Paraaortic lymph node (tissue), 1 donor: ENCODE results near the genes MPP4, ICA1L, ABI2 and CD28.

DNA sequence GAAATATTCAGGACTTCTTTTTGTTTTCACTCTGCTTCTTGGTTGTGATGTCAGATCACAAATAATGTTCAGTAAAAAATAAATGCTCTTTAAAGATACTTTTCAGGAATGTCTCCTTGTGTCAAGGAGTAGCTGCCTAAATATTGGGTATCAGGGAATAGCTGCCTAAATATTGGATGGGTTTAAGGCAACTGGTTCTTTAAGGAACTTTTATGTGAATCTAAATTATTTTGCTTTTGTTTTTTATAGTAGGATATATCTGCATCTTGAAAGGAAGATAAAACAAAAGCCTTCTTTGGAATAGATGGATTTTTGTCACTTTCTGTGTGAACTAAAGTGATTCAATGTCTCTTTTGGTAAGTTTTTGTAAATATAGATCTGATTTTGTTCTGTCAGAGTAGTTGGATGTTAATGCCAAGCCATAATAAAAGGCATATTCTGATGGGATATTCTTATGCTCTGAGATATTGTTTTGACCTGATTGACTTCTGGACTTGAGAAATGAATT, 3.0 kb downstream of the STRADB start:
- PRO-cap, result no peak

DNA sequence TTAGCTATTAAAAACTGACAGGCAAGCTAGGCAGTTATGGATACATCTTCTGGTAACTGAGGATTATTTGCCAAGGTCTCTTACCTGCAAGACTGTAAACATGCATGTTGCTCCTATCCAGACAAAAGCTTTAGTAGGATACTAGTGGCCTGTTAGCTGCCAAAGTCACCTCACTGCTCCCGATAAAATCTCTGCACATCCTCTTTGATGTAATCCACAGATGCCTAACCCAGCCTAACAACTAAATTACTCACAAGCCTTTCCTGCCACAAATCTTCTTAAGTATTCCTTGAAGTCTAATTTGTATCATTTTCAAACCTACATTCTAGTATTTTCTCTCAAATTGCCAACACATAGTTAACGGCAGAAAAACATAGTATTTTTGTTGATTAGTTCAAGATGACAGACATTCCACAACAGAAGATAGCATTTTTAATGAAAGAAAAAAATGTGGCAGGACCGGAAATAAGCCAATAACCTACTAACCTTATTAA, at the start of gene MPP4:
MPP4 (minus strand) TSS at position 142 of the 494 bp plus-strand sequence.
- PRO-cap, result no peak

DNA sequence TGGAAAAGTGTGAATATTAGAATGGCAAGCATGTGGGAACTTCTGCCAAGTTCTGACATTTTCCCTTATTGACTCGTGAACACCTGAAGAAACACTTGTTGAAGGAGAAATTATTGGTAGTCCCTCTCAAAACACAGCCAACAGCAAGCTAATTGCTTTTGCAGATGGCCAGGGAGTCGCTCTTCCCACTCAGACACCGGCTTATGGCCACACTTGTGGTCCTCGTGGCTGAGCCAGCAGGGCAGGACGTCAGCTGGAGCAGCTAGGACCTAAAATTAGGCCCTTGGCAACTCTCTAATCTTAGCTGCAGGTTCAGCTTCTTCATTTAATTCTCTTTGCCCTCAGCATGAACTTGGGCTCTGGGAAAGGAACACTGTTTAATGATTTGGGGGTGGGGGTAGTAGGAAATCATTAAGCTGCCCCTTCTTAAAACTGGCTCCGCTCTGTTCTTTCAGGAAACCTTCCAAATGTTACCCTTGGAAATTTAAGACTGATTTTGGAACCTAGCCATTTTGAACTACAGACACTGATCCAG, 77.3 kb downstream of the CDK15 start:
- PRO-cap, result unidirectional peak, minus-strand start at position 203 of the sequence

DNA sequence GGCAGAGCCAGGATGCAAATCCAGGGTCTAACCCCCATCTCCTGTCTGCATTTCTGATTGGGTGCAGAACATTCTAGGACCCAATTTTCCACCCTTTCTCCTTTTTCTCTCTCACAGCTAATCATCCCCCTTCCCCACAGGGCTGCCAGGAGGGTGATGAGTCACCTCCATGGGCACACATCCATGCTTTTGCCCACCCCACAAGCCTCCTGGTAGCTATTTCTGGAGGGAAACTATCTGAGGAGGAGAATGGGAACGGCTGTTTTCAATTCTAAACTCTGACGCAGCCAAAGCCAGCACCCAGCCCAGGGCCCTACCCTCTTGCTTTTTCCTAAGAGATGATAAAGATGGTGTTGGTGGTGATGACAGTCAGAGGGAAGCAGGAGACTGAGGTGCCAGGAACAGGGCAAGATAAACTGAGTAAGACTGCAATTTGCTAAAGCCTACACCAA, 62.2 kb upstream of the FZD7 start:
- PRO-cap, result no peak

- PRO-cap, result no peak
These were observed 48.4 kb upstream of the FZD7 start for GRCh38 chr2:201985002-201985903.

GRCh38 chr2:202036541-202037682, 3.3 kb downstream of the FZD7 start:
- PRO-cap, result bidirectional peak, plus-strand start at chr2:202037380, minus-strand start at chr2:202037217; bidirectional peak, plus-strand start at chr2:202037423, minus-strand start at chr2:202037431

DNA sequence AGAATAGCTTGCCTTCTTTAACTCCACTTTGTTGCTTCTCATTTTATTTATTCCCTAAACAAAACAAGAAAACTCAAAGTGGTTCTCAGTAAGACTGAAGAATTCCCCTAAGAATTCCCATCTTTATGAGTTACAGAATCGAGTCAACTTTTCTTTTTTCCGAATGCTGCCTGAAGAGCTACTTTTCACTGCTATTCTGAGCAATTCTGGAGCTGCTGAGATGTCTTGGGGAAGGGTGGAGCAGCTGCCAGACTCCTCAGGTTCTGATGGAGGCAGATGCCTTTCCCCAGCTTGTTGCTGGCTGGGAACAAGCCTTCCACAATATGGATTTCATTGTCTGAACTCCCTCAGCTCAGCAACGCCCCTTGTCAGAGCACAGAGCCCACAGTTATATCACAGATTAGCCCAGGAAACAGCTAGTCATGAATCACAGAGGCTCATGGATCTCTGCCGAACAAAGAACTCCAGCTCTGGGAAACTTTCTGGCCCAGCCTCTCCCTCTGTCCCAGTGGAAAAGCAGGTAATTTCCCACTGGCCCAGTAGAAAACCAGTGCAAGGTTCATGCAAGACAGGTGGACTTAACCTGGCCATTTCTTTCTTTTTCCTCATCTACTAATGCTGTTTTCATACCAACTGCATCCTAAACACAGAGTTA, 8.9 kb upstream of the KIAA2012 start:
- PRO-cap, result no peak

DNA sequence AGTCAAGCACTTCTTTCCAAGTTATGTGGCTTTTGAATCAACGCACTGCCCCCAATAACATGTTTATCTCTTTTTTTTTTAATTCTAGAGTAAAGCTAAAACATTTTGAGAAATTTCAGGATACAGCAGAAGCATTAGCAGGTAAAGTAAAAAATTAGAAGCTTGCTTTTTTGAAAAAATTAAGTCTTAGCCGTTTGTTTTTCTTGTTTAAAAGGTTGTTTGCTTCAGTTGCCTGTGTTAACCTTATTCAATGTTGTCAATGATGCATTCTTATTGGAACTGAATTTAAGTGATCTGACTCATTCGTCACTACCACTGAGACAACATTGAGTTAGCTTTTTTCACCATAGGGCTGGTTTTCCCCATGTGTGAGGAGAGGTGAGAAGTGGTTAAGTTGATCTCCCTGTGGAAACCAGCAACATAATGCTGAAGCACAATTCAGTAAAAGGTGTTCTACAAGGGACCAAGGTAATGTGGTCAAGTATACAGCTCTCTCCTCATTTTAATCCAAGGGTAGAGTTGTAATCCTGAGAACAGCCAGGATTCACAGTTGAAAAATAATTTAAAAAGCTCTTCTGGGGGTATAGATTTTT, 12.4 kb downstream of the NOP58 start:
- PRO-cap, result no peak

- PRO-cap, result no peak
These were observed 25.4 kb downstream of the NOP58 start for GRCh38 chr2:202290868-202291489.

DNA sequence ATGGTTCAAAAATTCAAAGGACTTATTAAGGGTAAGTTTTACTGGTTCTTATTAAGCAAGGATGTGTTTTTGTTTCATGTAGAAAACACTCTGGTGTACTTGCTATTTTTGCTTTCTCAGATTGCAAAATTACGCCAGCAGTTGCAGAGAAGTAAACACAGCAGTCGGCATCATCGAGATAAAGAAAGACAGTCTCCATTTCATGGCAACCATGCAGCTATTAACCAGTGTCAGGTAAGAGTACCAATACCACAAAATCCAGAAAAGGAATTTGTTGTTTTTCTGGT, 91.3 kb downstream of the FAM117B start:
- PRO-cap, result no peak

GRCh38 chr2:202871191-202872383, at the start of gene ICA1L:
TSS of gene ICA1L (minus strand) at chr2:202871766.
- PRO-cap, result no peak

DNA sequence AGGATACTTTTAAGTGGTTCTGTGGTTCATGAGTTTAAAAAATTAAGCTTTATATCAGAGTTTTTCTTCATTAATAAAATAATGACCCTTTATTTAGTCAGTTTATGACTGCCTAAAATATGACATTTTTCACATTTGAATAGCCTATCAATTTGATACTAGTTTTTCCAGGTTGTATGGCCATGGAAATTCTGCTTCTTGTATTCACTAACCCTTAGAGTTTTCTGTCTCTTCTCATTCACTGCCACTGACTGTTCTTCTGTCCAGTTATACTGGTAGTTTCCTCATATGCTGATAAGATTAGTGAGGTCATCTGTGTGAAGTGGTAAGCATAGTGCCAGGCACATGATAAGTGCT, 91.1 kb downstream of the NBEAL1 start:
- PRO-cap, result no peak

GRCh38 chr2:203327469-203328713, at the start of gene ABI2:
TSS of gene ABI2 (plus strand) at chr2:203328394.
- PRO-cap, result bidirectional peak, plus-strand start at chr2:203328260, minus-strand start at chr2:203328192

GRCh38 chr2:203533089-203533687, 1.9 kb downstream of the RAPH1 start:
- PRO-cap, result no peak

- PRO-cap, result no peak
These were observed 49.7 kb upstream of the RAPH1 start for GRCh38 chr2:203584774-203585324.

- PRO-cap, result bidirectional peak, plus-strand start at chr2:203706646, minus-strand start at chr2:203706437; bidirectional peak, plus-strand start at chr2:203706726, minus-strand start at chr2:203706698
These were observed at the start of gene CD28 for GRCh38 chr2:203706091-203706798. TSS of gene CD28 (plus strand) at chr2:203706639.

DNA sequence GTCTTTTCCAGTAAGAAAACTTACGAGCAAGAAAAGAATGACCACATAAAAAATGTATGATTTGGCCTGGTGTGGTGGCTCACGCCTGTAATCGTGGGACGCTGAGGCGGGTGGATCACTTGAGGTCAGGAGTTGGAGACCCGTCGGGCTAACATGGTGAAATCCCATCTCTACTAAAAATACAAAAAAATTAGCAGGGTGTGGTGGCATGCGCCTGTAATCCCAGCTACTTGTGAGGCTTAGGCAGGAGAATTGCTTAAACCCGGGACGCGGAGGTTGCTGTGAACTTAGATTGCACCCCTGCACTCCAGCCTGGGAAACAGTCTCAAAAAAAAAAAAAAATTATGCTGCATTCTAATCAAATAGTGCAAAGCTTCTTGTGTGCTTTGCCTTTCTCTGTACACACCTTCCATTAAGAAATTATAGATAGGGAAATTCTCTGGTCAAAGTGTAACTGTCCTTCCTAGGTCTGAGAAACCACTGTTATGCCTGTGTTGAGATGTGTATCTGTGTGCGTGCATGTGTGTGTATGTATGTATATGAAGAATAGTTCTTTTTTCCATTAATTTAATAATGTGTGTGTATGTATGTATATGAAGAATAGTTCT, 2.4 kb downstream of the CD28 start:
- PRO-cap, result no peak

- PRO-cap, result bidirectional peak, plus-strand start at chr2:203741323, minus-strand start at chr2:203741214
These were observed 34.5 kb downstream of the CD28 start for GRCh38 chr2:203740793-203741519.

- PRO-cap, result unidirectional peak, plus-strand start at chr2:203861333; bidirectional peak, plus-strand start at chr2:203861512, minus-strand start at chr2:203861385
These were observed 6.5 kb upstream of the CTLA4 start for GRCh38 chr2:203860917-203861576.

DNA sequence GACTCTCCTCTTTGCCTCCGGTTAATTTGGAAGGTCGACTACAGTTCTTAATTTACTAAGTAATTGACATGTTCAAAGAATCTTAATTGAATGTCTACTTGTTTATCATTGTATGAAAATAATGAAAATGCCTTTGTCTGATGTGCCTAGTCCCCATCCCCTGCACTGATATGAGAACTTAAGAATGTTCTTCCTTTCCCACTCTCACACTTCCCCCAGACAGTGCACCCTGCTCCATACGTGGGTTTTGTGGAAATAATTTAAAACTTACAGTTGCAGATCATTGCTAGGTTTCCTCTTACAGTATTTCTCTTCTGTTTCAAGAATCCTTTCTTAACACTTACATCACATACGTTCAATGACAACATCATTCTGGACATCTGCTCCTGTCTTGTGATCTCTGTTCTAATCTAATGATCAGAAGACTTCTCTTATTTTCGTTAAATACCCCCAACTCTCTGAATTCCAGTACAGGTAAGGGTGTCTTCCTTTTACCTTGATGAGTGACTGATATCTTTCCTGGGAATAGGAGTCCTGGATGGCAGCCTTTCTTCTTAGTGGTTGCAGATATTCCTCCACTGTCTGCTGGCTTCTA, 3.6 kb downstream of the ICOS start:
- PRO-cap, result unidirectional peak, minus-strand start at position 167 of the sequence